ENCODE data around the genes ETV1, CRPPA, AGR3 and AHR.

DNA sequence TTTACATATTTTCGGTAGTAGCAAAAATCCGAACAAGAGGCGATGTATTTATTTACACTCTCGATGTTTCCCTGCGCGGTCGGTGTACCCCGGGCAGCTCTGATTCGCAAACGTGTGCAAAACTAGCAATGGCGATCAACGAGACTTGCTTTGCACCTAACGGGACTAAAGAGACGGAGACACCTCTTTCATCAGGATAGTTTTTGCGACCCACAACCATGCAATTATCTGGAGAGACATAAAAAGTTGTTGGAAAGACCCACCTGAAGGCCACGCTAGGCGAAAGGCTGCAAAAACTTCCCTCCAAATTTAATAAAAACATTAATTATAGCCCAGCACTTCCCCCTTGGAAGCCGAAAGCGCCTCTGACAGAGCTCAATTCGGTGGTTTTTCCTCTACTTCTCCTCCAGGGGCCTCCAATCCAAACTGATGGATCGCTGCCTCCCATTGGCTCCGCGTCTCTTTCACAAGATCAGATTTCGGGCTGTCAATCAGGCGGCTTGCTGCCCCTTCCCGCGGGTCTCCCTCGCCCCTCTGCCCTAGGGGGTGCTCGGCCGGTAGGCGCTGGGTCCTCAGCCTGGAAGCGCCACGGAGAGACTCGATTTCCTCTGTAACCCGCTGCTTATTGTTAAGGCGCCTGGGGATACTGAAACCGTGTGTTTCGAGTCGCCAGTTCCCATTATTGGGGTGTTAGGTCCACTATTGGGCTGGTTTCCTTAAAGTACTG, at the start of gene ETV1:
ETV1 (minus strand) TSS at position 367 of the 727 bp plus-strand sequence.
- RRBS = no CpG with 5 or more reads among the region's 39 CpGs

- RRBS = no CpG with 5 or more reads among the region's 2 CpGs
These were observed 248.6 kb upstream of the ETV1 start for GRCh38 chr7:14238113-14238425.

GRCh38 chr7:16421039-16422245, at the start of gene CRPPA:
TSS of gene CRPPA (minus strand) at chr7:16421538.
- RRBS = 2% methylated on average over 45 of the region's 84 CpGs

DNA sequence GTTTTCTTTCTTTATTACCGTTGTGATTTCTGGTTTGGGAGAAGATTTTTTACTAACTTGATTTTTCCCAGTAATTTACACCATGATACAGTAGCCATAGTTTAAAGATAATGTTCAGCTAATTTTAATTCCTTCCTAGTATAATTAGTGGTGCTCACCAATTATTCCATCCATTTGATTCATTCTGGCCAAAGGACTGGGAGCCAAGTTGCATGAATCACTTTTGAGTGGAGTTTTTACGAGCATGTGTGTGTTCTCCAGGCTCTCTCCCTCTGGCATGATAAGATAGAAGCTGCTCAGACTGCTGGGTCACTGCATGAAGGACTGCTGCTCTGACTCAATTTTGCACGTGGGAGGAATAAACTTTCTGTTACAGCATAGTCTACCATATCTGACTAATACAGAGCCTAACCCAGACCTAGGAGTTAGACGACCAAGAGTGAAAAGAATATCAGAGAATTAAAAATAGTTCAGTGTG, 13.4 kb upstream of the TSPAN13 start:
- RRBS = no CpG with 5 or more reads among the region's 4 CpGs

DNA sequence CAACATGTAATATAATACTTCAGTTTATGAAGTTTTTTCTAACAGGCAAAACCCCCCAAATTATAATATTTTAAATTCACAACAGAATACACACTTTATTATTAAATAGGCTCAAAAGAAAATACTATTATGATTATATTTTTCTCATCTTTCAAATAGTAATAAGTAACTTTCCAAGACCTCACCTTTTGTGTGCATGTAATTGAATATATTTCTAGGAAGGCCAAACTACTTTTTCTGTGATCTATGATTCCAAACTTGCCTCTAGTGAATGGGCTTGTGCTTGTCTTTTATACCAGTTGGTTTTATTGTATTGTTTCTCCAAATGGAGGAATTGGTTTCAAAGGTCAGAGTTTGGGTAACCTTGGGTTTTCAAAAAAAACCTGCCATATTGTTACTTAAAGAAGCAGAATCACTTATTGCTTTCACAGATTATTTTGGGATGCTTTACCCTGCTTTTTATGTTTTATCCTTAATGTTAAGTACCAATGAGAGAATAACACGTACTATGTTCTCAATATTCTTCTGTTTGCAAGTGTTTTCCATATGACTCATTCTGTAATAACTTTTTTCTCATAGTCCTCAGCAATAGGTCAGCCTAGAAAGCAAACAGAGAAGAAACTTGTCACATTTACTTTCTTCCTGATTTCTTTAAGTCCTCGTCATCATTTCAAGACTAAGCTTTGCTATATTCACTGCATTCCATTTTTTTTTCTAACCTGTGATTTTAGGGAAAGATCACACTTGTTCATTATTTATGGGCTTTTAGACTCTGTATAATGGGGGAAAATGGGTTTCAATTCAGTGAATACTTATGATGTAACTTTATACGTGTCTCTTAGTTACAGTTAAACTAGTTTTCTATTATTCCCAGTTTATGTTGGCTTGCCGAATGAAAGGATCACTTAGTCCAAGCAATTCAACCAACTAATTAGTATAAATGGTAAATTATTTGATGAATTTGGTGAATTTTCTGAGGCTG, 6.7 kb upstream of the AGR2 start:
- RRBS = no CpG with 5 or more reads among the region's 4 CpGs

DNA sequence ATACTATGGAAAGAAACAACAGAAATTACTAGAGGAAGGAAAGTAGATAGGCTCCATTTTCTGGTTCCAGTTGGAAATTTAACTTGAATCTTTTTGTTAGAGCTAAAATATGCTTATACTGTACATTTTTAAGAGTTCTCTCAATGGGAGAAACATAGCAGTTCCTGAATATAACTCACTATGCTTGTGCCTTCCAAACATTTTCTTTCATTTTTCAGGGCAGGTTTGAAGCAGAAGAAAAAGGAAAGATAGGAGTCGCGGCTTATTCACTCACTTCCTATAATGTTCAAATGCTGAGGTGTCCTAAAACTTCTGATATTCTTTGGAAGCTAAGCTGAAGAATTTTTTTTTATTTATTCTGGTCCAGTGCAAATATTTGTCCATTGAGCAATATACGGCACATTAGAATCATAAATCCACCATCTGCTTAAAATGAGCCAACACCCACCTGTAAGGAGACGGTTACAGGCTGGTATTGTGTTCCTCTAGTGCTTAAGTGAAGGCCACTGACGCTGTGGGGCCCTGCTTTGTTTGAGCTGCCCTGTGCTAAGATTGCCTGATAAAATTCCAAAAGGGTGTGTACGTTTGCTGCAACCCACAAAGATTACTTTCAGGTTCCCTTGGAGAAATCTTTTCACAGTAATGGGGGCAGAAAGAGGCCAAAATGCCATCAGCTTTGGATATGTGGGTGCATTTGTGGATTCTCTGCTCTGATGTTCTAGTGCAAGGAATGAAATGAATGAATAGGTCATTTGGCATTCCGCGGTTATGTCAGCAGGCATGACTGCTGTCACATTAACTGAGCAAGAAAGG, 34.6 kb downstream of the AGR3 start:
- RRBS = no CpG with 5 or more reads among the region's 8 CpGs

- RRBS = no CpG with 5 or more reads among the region's 2 CpGs
These were observed at the start of gene AGR3 for GRCh38 chr7:16881729-16882206. TSS of gene AGR3 (minus strand) at chr7:16881983.

GRCh38 chr7:16989808-16990624, 108.2 kb upstream of the AGR3 start:
- RRBS = no CpG with 5 or more reads among the region's 7 CpGs

GRCh38 chr7:17131896-17132472, 166.5 kb upstream of the AHR start:
- RRBS = no CpG with 5 or more reads among the region's 3 CpGs

- RRBS = 1% methylated on average over 46 of the region's 120 CpGs
These were observed at the start of gene AHR for GRCh38 chr7:17298395-17299405. TSS of gene AHR (plus strand) at chr7:17298652.

GRCh38 chr7:17305420-17305746, 6.9 kb downstream of the AHR start:
- RRBS = no CpG with 5 or more reads among the region's 5 CpGs

- RRBS = no CpG with 5 or more reads among the region's 5 CpGs
These were observed 31.2 kb downstream of the AHR start for GRCh38 chr7:17329336-17330277.

DNA sequence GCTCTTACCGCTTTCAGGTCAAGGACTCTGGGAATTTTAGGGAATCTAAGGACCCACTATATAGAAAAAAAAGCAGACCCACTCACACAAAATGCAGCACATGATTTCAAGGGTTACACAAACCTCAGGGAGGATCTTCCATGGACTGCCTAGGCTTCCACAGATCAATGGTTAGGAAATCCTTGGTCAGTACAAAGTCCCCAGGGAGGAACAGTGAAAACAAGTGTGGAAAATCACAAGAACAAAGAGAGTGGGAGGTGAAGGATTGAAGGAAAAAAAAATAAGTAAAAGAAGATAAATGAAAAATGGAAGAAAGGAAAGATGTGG, 188.4 kb downstream of the AHR start:
- RRBS = no CpG with 5 or more reads among the region's 1 CpG

DNA sequence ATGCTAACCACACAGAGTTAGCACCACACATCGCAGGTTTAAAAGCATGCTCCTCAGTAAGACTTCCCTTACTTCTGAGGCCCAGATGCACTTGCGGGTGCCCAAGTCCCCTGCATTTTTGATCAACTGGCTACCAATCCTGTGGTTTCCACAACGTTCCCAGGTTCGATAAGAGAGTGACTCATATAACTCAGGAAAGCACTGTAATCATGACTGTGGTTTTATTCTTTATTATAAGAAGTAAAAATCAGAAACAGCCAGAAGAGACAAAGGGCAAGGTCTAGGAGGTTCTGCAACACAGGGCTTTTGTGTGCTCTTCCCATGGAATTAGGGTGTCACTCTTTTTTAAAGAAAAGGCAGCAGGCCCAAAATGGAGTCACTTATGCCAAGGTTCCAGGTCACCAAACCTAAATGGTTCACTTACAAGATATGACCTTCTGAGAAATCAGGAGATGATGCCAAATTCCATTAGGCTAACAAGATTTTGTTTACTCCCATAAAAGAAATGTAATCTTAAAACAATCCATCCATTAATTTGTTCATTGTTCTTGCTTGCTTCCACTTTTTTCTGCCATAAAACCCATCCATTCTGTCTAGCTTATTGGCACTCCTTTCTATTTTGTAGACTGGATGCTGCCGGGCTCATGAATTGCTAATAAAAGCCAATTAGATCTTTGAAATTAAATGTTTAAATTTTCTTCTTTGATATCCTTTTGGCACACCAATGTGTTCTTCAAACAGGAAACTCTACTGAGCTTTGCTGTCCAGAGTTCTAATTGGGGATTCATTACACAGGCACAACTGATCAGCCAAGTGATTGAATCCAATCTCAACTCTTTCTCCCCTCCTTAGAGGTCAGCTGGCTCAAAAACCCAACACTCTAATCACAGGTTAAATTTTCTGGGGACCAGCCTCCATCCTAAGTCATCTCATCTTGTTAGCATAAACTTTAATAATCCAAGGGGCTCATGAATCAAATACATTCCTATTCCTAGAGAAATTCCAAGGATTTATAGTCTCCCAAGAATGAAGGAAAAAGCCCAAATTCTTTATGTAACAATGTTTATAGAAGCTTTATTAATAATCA, 158.0 kb downstream of the SNX13 start:
- RRBS = no CpG with 5 or more reads among the region's 5 CpGs

GRCh38 chr7:17861887-17862299, 78.4 kb downstream of the SNX13 start:
- RRBS = no CpG with 5 or more reads among the region's 1 CpG

DNA sequence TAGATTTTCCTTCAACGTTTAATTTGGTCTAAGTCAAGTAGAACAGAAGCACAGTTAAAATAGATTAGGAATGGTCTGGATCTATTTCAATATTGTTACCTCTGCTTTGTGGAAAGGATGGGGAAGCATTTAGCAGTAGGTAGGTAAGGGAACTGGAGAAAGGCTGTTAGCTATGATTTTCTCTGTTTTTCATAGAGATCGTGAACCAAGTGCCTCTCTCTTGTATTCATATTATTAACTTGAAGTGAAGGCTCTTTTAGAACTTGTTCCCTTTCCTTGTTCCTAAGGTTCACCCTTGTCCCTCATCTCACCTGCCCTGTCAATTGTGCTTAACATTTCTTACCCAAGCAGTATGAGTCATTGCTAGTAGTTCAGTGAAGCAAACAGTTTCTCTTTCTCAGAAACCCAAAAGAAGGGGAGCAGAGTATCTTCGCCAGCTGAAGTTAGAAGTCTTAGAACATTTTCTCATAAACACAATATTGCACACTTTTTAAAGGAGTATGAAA, 12.8 kb downstream of the HDAC9 start:
- RRBS = no CpG with 5 or more reads among the region's 3 CpGs

DNA sequence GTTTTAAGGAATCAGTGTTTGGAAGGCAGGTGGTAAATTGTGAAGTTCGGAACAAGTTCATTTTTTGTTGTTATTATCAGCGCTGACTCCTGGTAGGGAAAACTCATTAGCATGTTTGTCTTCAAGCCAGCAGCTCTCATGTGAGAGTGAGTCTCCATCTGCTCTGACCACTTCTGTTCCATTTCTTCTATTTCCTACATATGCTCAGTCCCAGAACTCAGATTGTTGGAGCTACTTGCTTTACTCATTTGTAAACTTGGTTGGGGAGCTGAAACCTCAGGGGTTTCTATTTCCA, 143.0 kb downstream of the HDAC9 start:
- RRBS = no CpG with 5 or more reads among the region's 2 CpGs

DNA sequence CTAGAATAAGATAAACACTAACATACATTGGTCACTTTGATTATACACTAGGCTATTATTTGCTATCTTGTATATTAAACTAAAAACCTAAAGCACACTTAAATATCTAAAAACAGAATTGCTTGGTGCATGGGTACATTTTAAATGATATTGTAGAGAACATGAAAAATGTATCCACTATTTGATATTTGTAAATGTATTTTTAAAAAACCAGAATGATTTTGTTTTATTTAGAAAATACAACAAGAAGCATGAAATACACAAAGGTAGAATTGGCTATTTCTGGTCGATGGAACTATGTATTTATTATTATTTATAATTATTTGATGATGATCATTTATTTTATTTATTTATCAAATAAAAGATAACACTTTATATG, 189.0 kb downstream of the TWIST1 start:
- RRBS = no CpG with 5 or more reads among the region's 1 CpG

DNA sequence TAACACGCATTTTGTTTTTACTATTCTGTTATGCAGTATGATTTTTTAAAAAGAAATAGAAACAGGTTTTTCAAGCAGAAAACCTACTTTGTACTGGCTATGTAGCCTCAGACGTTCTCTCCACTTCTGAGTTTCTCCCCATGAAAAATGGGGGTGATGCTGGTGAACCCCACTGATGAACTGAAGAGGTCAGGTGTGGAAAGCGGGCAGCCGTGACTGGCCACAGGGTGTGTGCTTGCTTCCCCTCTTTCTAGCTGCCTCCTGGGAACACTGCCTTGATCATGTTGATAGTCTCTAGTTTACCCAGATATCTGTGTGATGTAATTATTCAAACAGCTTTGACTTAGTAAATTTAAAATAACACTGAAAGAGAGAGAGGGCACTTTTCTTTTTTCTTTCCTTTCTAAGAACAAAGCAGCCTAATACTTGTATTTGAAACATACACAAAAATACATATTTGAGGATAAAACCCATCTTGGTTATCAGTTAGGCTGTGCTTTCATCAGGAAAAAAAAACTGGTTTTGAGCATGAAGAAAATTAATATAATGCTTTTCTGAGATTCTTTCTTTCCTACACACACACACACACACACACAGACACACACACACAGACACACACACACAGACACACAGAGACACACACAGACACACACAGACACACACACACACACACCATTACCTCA, 76.8 kb downstream of the MACC1 start:
- RRBS = no CpG with 5 or more reads among the region's 4 CpGs

DNA sequence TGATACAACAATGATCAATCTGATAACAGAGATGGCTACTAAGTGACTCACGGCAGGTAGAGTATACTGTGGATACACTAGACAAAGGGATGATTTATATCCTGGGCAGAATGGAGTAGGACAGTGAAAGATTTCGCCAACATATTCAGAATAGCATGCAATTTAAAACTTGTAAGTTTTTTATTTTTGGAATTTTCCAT, 34.2 kb upstream of the ITGB8 start:
- RRBS = no CpG with 5 or more reads among the region's 2 CpGs